ENCODE measurements around a stretch of chr4.

- PRO-cap: no peak
Measured at GRCh38 chr4:9947371-9948141, 73.7 kb downstream of the SLC2A9 start.

DNA sequence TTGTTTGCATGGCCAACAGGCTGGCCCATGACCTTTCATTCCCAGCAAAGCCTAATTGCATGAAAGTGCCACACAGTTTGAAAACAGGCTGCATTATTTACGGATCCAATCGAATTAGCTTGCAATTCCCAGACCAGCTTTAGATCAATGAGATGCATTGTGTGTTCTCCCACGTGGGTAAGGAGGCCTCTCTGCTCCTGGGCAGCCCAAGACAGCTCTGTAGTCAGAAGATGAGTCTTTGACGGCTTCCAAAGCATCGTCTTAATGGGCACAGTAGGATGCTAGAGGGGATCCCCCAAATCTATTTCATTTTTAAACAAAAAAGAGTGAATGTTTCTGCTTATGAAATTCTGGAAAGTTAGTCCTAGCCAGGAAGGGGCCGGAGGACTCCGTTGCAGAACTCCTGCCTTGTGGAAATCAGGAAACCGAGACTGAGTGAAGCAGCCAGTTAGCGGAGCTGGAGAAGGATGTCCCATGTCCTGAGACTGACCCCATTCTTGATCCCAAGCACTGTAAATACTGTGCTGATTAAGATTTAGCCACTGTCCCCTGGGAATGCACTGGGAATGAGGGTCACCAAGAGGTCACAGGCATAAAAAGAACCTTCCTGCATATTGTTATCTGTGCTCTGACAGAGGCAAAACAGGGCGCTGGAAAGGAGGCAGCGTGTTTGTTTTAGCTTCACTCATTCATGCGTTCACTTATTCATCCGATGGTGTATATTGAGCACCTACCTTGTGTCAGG, 10.2 kb upstream of the SLC2A9 start:
- PRO-cap: no peak

DNA sequence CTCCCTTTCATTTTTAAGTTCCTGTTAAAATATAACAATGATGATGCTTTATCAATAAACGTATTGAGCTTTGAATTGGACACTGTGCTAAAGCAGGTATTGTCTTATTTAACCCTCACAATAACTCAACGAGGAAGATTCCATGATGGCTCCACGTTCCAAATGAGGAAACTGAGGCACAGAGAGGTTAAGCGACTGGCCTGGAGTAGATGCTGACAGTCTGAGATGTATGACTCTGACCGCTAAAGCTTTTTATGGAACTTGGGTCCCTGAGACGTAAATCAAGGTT, 36.0 kb upstream of the SLC2A9 start:
- PRO-cap: no peak

GRCh38 chr4:10105711-10106144, 10.9 kb downstream of the WDR1 start:
- PRO-cap: no peak

- PRO-cap: no peak
Measured at GRCh38 chr4:11066158-11067137, 362.2 kb downstream of the HS3ST1 start.

DNA sequence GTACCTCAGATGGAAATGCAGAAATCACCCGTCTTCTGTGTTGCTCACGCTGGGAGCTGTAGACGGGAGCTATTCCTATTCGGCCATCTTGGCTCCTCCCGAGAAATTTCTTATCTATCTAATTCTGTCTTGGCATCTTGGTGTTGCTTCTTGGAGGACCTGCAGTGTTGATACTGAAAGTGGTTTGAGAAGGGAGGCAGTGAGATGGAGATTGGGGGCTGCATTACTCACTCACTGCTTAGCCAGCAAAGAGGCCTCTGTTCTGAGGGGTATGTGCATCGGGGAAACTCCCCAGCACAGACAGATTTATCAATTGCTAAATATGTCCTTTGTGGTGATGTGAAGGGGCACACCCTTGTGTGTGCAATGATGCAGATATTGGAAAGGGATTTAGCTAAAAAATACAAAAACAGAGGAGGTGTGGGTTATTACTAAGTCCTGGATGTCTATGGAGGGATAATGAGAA, 279.1 kb downstream of the HS3ST1 start:
- PRO-cap: no peak

DNA sequence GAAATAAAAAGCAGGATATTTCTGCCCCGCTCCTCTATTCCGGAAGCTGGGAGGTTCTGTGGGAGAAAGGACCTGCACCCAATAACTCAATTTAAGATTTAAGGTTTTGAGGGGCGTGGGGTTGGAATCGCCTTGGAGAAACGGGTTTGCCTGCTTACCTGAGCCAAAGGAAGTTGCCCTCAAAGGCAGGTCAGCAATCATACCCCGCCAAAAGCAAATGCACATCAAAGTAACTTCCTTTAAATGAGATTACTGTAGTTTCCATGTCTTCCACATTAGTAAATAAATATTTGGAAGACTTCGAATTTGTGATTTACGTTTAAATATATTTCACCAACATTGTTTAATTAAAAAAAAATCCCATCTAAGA, 999 bp upstream of the HS3ST1 start:
- PRO-cap: no peak

GRCh38 chr4:11722272-11722875, 293.7 kb upstream of the HS3ST1 start:
- PRO-cap: no peak

GRCh38 chr4:13356801-13357265, 127.3 kb downstream of the RAB28 start:
- PRO-cap: no peak

- PRO-cap: no peak
Measured at GRCh38 chr4:13445258-13446552, 38.4 kb downstream of the RAB28 start.

DNA sequence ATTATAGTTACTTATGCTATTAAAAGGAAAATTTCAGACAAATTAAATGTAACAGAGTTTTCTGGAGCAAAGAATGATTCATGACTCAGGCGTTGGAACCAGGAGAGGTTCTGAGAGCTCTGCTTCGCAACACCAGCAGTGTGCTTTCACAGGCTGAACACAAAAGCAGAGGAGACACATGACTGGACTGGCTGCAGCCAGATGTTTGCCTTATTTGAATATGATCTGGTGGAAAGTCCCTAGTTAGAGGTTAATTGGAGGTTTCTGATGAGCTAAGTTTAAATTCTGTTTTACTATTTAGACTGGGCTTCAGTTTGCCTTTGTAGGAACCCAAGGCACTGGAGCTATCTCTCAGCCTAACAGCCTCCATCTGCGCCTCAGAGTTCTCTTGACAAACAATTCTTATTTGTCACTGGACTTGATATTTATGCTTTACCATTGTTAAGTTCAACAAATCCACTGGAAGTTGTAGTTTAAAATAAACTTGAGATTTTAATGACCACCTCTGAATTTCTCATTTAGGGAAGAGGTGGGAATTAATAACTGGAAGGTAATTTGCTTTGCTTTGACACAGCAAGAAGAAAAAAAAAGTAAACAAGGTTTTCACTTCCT, 16.1 kb downstream of the BOD1L1 start:
- PRO-cap: no peak

- PRO-cap: no peak
Measured at GRCh38 chr4:14359284-14359485, 643.1 kb upstream of the CPEB2 start.

DNA sequence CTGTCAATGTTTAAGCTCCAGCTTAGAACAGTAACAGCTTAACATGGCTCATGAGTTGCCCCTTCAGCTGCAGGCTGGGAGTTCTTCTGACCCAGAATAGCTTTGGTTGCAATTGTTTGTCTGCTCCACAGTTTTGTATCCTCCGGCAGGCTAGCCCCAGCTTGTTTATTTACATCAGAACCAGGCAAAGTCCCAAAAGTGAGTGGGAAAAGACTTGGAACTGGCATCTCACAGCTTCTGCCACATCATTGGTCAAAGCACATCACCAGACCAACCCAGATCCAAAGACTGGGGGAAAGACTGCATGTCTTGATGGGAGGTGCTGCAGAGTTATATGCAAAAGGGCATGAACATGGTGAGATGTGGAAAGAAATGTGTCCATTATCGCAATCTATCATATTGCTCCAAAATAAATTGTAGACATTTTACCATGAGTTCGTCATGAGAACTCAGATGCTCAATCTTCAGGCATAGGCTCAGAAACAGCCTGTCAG, 231.1 kb upstream of the CPEB2 start:
- PRO-cap: no peak

DNA sequence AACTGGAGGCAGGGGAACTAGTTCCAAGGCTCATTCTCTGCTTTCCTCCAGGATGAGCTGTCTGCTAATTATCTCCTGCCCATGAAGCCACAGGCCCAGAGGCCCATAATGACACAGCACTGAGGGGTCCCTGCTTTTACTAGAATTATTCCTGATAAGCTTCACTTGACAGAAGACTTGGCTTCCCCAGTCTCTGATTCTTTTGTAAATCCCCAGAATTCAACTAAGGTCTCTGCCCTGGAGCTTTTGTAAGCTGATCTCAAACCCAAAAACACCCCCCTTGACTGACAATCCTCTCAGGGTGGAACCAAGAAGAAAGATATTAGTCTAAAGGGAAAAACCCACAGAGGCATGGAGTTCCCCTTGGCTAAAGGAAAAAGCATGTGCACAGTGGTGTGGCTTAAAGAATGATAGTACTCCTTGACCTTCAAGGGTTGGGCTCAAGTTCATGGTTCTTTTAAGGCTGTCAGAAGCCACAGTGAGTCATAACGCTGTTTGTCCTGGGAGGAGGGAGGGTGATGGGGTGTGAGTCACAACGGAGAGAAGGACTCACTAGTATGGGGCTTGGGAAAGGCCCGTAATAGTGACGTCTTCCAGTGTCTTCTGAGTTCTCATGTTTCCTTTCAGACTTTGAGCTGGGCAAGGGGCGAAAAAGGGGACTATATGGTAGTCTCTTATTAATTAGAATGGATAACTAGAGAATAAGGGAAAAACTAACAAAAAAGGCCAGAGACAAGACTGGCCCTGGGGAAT, 146.0 kb upstream of the CPEB2 start:
- PRO-cap: no peak

- PRO-cap: no peak
Measured at GRCh38 chr4:14862647-14863358, 139.5 kb upstream of the CPEB2 start.

DNA sequence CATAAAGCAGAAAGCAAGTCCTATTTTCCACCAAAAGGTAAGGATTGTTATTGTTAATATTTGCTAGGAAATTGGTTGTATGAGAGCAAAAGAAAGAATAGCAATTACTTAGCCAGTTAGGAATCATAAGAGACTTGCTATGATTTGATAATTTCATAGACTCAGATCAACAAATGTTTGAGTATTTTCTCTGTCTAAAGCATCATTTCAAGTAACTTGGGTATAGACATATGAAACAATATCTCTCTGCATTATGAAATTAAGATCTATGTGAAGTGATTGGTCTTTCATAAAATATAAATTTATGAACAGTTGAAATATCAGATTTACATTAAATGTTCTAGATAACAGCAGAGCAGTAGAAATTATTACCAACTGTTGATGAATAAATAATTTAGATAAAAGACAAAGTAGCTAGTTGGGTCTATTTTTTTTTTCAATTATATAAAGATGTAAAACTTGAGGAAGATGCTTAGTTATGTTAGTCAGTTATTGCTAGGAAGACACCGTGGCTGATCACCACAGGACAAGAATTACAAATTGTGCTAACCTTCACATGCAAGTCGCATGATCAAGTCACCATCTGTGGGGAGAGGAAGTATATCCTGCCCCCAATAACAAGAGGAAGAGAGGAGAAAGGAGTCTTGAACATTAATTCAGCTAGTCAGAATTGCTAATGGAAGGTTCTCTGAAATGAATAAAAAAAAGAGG, 52.1 kb downstream of the CPEB2 start:
- PRO-cap: no peak

DNA sequence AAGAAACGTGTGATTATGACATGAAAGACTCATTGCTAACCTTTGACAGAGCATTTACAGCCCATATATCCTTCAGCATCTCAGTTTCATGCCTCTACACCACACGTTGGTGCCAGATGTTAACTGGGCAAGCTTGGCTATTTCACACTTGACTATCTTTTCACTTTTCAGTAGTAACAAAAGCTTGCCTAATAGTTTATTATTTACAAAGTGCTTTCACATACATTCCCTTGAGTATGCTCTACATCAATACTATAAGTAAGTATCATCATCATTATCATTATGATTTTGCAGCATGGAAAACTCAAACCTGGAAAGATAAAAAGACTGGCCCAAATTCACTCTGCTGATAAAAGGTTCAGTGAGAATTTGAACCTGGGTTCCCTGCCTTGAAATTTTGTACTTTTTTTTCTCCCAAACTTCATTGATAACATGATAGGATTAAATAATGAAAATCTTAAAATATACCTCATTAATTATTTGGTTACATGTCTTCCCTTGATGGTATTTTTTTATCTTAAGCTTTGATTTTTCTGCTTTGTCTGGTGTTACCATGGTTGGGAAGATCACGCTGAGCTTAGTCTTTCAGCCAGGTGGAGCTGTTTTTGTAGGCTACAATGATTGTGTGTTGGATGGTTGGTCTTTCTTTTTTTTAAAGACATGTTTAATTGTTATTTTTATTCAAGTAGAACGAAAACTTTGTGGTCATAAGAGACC, 65.0 kb upstream of the C1QTNF7 start:
- PRO-cap: no peak

DNA sequence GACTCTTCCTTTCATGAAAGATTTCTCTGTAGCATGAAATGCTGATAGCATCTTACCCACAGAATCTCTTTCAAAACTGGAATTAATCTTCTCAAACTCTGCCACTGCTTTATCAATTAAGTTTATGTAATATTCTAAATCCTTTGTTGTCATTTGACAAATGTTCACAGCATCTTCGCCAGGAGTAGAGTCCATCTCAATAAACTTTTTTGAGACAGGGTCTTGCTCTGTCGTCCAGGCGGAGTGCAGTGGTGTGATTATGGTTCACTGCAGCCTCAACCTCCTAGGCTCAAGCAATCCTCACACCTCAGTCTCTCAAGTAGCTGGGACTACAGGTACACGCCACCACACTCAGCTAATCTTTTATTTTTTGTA, 52.8 kb downstream of the FBXL5 start:
- PRO-cap: no peak

GRCh38 chr4:15719370-15719903, 16.6 kb downstream of the BST1 start:
- PRO-cap: no peak

GRCh38 chr4:15840509-15840861, 62.4 kb downstream of the CD38 start:
- PRO-cap: no peak

Measured in pulmonary artery (tissue), 1 donor.